ENCODE data around the genes DPYD and SLC35A3.

GRCh38 chr1:94754982-94755565 is 65.1 kb upstream of the SLC44A3 start:
- PRO-cap, result no peak

DNA sequence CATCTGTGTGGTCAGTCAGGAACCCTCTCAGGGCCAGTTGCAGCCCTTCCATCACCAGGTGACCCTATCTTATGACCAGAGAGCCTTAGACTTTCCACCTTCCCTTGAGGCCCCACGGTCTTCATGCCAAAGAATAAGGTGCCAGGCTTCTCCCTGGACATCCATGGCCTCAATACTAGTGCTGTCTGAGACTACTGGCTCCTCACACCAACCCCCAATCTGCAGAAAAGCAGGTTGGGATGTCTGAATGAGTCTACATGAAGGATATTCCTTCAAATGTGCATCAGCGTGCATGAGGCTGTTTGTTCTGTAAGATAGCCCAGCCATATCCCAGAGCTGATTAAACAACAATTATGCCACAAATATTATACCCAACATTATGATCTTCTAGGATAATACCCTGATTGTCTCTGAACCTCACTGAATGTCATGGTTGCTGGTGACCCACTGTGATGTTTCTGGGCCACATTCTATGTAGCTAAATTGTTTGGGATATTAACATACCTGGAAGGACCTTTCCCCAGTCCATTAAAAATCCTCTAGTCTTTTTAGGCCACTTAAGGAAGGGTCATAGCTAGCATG is 51.0 kb upstream of the SLC44A3 start:
- PRO-cap, result no peak

DNA sequence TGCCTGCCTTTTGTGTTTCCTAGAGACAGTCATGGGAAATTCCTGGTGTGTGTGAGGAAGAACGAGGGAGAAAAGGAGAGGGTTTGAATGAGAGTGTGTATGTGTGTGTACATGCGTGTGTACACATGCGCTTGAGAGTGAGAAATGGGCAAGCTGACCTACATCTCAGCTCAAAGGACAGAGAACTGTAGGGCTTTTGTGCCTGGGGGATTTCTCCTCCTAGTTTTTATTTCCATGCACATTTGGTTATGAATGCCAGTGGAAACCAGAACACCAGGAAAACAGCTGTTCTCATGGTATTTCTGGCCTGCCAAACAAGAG is 45.1 kb downstream of the SLC44A3 start:
- PRO-cap, result no peak

GRCh38 chr1:94927283-94928227 is 645 bp upstream of the CNN3 start:
- PRO-cap, result bidirectional peak, plus-strand start at chr1:94927400, minus-strand start at chr1:94927133; bidirectional peak, plus-strand start at chr1:94927661, minus-strand start at chr1:94927668

DNA sequence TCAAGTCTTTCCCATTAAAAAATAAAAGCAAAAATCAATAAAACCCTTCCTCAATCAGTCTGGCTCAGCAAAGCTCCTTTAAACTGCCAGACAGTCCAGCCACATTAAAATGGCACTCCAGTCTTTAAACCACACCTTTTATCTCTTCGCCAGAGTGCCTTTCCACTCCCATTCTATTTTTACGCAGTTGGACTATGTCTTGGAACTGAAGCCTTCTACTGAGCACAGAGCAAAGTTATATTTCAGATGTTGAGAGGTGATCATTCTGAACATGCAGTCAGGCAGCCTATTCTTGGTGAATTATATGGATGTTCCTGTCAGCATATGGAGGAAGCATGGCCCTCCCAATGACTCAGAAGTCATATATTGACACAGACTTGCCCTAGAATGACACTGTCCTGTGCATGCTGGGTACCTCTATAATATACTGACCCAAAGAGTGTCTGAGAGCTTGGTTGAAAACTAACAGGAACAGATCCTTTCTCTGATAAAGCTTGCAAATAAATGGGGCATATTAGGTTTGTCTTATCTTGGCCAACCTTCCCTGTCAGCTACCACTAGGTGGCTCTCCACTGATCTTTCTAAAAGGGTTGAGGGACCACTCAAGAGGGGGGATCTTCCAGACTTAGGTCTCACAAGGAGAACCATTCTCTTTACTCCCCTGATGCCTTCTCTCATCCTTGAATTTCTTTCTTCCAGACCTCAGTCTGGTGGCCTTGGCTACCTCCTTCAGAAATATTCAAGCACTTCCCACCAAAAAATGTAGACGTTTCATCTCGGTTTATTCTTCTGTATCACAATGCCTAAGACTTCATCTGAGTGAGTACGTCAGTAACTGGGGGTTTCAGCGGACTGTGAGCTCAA is 11.7 kb upstream of the ALG14 start:
- PRO-cap, result no peak

GRCh38 chr1:95133203-95134372 is 16.4 kb downstream of the TLCD4 start:
- PRO-cap, result no peak

DNA sequence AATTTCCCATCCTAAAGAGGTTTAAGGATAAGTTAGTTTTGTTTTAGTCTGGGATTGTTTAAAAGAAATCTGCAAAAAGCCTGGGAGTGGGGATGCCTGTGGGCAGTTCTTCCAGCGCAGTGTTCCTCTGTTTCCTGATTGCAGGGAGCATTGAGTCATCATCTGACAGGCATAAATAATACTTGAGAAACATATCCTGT is 350.8 kb upstream of the PTBP2 start:
- PRO-cap, result no peak

DNA sequence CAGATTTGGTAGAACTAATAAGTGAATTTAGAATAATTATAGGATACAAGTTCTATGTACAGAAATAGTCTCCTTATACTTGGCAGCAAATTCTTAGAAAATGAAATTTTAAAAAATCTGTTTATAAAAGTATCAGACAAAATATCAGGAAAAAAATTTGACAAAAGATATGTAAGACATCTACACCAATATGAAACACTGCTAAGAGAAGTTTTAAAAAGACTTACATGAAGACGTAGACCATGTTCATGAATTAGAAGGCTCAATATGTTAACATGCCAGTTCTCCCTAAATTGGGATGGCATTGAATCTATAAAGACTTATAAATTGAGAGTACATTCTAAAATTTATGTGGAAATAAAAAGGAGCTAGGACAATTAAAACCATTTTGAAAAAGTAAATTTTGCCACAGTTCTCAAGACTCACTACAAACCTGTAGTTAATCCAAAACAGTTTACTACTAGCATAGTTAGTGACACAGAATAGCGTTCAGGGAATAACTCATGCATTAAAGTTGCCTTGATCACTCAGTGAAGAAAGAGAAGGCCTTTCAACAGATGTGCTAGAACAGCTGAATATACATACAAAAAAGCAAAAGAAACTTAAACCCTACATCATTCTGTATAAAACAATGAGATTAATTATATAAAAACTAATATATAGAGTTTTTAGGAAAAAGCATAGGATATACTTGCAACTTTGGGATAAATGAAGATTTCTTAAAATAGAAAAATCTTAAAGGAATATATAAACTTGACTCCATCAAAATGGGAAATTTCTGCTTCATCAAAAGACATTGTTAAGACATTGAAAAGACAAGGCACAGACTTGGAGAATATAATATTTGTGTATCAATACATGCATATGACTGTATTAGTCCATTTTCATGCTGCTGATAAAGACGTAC is 37.6 kb downstream of the PTBP2 start:
- PRO-cap, result no peak

GRCh38 chr1:96799381-96799882 is 77.8 kb downstream of the PTBP2 start:
- PRO-cap, result no peak

GRCh38 chr1:97137887-97138633 is 416.5 kb downstream of the PTBP2 start:
- PRO-cap, result unidirectional peak, plus-strand start at chr1:97138525

- PRO-cap, result no peak
Measured at GRCh38 chr1:97529664-97530228, 391.1 kb downstream of the DPYD start.

DNA sequence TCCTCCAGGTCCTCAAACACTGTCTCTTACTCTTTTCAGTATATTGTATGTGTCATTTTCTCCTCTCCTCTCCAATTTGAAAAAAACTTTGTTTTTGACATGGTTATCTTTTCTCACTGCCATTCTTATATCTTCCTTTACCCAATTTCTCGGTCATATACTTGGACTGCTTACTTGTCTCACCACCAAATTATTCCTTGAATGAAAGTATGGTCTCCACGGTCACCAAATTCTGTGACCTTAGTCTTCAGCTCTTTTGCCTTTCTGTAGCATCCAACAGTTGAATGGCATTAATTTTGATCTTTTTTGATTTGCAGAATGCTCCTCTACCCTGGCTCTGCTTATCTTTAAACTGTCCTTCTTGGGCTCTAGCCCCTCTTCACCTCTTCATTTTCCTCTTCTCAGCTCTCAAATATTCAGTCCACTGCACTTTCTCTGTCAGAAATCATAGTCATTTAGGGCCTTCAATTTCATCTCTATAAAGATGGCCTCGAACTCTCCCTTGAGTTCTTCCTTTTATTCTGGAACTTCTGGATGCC is 365.9 kb downstream of the DPYD start:
- PRO-cap, result no peak

- PRO-cap, result no peak
Measured at GRCh38 chr1:97660515-97661346, 260.1 kb downstream of the DPYD start.

DNA sequence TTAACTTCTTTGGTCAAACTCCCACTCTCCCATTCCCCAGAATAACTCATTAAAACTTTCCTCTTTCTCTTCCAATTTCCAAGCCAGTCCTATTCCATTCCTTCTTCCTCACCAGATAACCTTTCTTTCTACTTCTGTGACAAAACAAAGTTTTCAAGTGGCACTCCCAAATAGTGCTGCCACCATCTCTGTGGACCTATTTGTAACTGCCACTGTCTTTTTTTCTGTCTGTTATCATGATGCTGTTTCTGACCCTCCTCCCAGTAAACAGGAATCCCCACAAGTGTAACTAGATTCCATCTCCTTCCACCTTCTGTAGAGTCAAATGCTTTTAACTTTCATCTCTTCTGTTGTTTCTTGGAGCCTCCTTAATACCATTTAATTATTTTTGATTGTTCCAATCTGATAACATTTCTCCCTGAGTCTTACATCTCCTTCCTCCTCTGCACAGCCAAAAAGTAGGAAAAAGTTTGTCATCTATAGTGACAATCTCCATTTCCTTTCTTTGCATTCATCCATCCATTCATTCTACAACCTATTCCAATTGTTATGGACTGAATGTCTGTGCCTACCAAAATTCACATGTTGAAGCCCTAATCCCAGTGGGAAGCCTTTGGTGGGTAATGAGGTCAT is 120.2 kb downstream of the DPYD start:
- PRO-cap, result no peak

- PRO-cap, result no peak
Measured at GRCh38 chr1:97883068-97883480, 37.8 kb downstream of the DPYD start.

- PRO-cap, result bidirectional peak, plus-strand start at chr1:97921151, minus-strand start at chr1:97920997
Measured at GRCh38 chr1:97920750-97921776, at the start of gene DPYD. TSS of gene DPYD (minus strand) at chr1:97921034.

DNA sequence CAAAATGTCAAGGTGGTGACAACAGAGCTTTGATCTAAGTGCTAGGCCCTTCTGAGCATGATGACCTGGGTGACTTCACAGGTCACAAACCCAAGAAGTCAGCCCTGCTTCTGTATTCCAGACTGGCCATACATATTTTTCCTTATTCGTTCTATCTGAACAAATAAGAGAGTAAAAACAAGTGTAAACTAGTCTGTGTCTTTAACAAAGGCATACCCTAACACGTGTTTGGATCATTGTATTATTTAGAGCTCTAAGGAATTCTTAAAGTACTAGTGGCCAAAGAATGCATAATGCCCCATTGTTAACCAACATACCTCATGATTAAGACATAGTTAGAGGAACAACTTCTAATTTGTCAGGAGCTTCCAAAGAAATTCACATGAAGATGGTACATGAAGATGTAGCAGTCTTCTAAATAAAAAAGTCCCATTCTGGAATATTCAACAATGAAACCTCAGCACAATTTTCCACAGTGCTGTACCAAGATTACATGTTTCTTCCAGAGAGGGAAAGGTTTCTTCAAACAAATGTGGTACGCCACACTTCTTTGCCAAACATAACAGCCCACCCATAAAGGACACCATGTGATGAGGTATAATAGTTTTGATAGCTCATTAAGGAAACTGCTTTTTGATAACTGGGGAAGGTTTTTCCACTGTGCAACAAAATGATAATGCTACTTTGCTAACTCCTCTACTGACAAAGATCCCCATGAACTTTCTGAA is 4.9 kb downstream of the PALMD start:
- PRO-cap, result no peak

DNA sequence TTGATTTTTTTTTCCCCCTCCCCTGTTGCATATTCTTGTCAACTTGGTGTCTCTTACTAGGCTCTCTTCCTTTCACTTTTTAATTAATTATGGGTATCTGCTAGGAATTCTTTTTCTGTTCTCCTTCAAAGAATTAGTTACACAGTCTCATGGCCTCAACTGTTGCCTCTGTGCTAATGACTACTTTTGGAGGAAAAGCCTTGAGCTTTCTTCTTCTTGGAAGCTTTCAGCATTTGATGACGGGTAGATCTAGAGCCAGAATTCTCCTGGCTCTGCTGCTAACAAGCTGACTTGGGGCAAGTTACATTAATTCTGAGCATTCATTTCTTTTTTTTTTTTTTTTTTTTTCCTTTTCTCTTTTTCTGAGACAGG is 1.9 kb downstream of the AGL start:
- PRO-cap, result no peak

- PRO-cap, result bidirectional peak, plus-strand start at chr1:99970013, minus-strand start at chr1:99969935; bidirectional peak, plus-strand start at chr1:99970487, minus-strand start at chr1:99970383; unidirectional peak, minus-strand start at chr1:99970527
Measured at GRCh38 chr1:99969552-99970872, at the start of gene SLC35A3. TSS of gene SLC35A3 (plus strand) at chr1:99969996.

- PRO-cap, result no peak
Measured at GRCh38 chr1:100085328-100086647, 46.9 kb downstream of the SASS6 start.

Measured in left lung (tissue), 1 donor.